SK-MEL-5 (cell line): ENCODE data around the genes FBXO34, CCDC198 and KIAA0586.

DNA sequence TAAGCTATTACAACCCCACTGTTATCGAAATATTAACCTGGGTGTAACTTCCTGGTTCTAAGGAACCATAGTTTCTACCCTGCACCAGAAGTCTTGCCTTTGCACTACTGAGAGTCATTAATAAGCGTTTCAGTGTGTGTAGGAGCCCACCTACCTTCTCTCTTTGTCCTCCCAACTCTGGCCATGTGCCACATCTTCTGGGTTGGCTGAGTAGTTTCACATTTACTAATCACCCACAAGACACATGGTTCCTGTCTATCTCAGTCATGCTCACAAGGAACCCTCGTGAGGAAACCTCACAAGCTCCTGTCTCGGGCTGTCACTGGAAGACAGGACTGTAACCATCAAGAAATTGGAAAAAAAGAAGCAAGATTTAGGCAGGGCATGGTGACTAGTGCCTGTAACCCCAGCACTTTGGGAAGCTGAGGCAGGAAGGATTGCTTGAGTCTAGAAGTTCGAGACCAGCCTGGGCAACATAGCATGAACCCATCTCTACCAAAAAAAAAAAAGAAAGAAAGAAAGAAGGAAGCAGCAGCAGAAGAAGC, 30.7 kb upstream of the LGALS3 start:
RAMPAGE:
- cytosol, long total RNA = no peak
- long total RNA = start-site peak on the minus strand centred at position 209 of the sequence, 60 bp wide, 45 and 21 reads in 2 replicates; start-site peak on the plus strand centred at position 311 of the sequence, 46 bp wide, 9 and 17 reads in 2 replicates
- nucleus, long total RNA = start-site peak on the minus strand centred at position 190 of the sequence, 109 bp wide, 21 and 7 reads in 2 replicates

DNA sequence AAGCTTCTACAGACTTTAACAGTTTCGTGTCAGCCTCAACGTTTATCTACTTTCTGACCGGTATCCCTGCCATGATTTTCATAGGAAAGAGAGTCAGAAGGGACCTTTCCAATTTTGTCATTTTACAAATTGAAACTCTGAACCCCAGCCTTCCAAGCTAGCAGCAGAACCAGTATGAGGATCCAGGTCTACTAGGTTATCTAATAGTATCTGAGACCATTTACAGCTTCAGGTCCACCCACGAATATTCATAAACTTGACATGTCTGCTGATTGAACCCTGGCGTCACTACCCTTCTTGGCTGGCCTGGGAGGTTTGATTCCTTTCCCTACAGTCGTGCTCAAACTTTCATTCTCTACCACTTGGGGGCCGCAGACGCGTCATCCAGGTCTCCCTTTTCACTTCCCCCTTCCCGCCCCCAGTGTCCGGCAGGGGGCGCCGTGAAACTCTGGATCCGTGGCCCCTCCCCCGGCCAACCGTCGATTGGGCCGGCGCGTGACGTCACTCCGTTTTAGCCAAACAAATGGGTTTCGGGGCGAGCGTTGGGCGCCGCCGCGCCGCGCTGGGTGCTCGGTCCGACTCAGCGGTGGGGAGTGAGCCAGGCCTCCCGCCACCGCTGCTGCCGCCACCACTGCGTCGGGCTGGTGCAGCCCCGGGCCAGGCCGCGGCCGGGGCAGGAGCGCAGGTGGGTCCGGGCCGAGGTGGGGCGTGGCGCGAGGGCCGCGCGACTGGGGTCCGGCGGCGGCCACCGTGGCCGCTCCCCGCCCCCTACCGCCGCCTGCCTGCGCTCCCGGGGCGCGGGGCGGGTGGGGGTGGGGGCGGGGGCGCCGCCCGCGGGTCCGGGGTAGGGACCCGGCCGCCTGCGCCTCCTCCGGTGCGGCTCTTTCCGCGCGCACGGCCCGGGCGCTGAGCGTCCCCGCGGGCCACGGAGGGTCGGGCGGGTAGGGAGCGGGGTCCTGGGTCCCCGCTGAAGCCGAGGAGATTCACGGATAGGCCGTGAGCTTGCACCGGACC, at the start of gene FBXO34:
Gene FBXO34, plus strand, starts transcription at position 569 of the 1,014 bp plus-strand sequence.
RAMPAGE:
- cytosol, long total RNA = no peak
- long total RNA = no peak
- nucleus, long total RNA = start-site peak on the plus strand centred at position 575 of the sequence, 20 bp wide, 5 and 6 reads in 2 replicates

DNA sequence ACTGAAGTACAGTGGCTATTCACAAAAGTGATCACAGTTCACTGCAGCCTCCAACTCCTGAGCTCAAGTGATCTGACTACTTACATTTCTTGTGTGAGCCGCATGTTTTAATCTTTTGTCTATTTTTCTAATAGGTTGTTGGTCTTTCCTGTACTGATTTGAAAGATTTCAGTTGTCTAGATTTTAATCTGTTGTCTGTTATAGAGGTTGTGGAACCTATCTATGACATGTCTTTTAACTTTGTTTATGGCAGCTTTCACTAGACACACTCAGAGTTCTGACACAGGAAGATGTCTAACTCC, 37.4 kb downstream of the ATG14 start:
RAMPAGE:
- cytosol, long total RNA = no peak
- long total RNA = no peak
- nucleus, long total RNA = no peak

GRCh38 chr14:55636315-55636818, 56.4 kb downstream of the KTN1 start:
RAMPAGE:
- cytosol, long total RNA = no peak
- long total RNA = no peak
- nucleus, long total RNA = no peak

RAMPAGE:
- cytosol, long total RNA = no peak
- long total RNA = no peak
- nucleus, long total RNA = no peak
Observed at GRCh38 chr14:55697416-55697855, 117.4 kb downstream of the KTN1 start.

DNA sequence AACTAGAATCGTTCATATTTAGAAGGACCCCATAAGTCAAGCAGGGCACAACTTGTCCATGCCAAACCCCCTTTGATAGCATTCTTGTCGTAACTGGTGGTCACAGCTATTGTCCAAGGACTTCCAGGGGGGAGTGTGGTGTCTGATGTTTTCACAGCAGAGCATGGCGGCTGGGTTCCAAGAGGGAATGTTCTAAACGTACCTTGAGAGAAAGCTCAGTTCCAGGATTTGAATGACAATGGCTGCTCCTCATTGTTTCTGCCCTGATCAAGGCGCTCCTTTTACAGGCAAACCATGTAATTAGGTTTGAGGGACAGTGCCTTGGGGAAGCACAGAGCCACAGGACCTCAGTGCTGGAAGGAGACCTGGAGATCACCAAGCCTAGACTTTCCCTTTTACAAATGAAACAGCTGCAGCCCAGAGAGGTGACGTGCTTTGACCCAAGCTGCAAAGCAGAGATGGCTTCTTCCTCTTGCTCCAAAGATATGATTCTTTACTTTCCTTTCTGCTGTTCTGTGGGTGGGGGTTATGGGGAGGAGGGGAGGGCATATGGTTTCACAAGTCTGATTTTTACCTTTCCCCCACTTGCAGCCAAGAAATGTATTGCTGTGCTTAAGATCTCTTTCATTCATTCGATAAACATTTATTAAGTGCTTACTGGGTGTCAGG, 172.7 kb downstream of the KTN1 start:
RAMPAGE:
- cytosol, long total RNA = no peak
- long total RNA = no peak
- nucleus, long total RNA = no peak

RAMPAGE:
- cytosol, long total RNA = no peak
- long total RNA = no peak
- nucleus, long total RNA = no peak
Observed at GRCh38 chr14:55806874-55807764, 227.1 kb downstream of the KTN1 start.

RAMPAGE:
- cytosol, long total RNA = no peak
- long total RNA = no peak
- nucleus, long total RNA = no peak
Observed at GRCh38 chr14:56209525-56210430, 91.6 kb downstream of the PELI2 start.

DNA sequence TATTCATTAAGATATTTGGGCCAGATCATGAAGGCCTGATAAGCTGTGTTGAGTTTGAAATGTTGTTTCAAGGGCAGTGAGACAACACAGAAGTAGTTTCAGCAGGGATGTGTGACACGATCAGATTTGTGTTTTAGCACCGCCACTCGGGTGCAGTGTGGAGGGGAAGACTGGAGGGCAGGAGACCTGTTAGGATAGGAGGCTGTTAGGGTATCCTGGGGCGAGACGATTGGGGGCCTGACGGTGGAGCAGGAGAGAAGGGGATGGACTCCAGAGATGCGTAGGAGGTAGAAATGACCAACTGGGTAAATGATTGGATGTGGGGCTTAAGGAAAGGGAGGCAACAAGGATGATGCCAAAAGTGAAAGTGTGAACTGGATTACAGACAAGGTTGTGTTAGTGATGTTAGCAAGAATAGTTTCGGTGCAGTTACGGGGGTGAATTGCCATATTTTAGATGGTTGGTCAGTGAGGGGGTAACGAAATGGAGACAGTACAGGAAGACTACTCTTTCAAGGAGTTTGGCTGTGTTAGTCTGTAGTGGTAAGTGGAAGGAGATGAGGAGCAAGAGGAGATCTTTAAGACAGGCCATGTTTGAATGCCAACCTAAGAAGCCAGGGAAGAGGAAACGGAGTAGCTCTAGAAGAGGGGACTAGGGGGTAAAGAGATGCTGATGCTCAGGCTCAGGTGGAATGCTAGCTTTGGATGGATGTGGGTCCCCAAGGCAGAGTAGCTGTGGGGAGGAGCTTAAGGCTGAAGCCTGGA, 122.0 kb downstream of the PELI2 start:
RAMPAGE:
- cytosol, long total RNA = no peak
- long total RNA = no peak
- nucleus, long total RNA = no peak

RAMPAGE:
- cytosol, long total RNA = no peak
- long total RNA = no peak
- nucleus, long total RNA = no peak
Observed at GRCh38 chr14:56297205-56298099, 179.2 kb downstream of the PELI2 start.

GRCh38 chr14:56589862-56590565, 10.4 kb downstream of the TMEM260 start:
RAMPAGE:
- cytosol, long total RNA = no peak
- long total RNA = no peak
- nucleus, long total RNA = no peak

GRCh38 chr14:56703874-56704303, 106.4 kb downstream of the OTX2 start:
RAMPAGE:
- cytosol, long total RNA = no peak
- long total RNA = no peak
- nucleus, long total RNA = no peak

DNA sequence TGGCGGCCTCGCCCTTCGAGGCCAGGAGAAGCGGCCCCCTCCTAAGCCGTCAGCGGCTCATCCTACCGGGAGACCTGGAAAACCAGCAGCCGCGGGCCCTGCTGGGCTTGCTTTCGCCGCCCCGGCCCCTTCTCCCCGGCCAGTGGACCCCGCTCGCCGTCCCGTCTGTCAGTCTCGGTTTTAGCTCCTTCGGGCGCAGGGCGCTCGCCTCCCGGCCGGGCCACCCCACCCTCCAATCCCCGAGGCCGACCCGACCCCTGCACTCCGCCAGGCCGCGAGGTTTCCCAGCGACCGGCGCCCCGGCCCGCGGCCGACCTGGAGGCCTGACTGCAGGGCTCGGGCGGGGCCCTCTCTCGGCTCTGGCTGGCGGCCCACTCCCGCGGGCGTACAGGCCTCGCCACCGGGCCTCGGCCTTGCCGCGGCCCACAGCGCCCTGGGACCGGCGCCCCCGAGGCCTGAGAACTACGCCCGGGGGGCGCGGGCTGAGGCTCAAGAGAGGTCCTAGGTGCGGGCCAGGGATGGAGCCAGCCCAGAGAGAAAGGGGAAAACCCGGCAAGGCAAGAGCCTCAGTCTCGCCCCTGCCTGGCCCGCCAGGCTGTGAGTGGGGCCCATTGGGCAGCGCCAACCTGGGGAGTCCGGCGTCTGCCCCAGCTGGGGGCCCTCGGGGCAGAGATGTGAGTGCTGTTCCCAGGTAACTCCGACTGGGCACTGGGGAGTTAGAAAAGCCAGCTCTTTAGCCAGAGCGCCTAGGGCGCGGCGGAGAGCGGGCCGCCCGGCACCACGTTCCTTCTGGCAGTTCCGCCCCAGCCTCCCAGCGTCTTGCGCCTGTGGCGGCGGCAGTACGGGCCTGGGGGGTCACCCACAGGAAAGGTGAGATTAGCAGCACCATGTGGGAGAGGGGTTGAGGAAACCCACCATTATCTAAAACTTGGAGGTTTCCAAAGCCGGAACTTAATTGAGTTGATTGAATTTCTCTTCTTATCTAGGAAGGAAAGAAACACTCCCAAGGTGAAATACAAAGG, 12.0 kb downstream of the OTX2 start:
RAMPAGE:
- cytosol, long total RNA = no peak
- long total RNA = no peak
- nucleus, long total RNA = no peak

RAMPAGE:
- cytosol, long total RNA = no peak
- long total RNA = no peak
- nucleus, long total RNA = no peak
Observed at GRCh38 chr14:56808189-56809546, 1.6 kb downstream of the OTX2 start.

DNA sequence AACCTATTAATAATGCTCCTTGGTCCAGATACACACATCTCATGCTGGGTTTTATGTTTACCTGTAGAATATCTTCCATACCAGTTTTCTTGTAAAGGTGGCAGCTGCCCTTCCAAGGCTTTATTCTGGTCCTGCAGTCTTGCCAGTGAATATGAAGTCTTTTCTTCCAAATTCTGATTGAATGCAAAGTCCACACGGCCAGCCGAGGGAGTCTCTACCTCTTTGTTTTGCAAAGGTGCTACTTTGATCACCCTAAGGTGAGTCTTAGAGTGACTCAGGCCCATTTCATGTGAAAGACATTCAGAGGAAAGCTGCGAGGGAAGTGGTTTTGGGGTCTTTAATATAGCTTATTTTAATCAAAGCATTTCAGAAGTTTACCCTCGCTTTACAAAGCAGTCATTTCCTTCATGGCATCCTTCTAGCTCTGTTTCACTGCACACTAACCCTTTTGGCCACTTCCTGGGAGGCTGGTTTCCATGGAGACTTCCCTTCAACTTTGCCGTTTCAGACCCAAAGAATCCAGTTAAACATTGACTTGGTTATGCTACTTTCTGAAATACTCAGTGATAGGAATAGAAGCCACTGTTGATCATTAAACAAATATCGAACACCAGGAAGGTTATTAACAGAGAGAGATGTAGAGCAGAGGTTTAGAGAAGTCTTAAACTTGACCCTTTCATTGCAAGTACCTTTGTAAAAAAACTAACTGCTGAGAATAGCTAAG, at the start of gene CCDC198:
Gene CCDC198, minus strand, starts transcription at position 426 of the 724 bp plus-strand sequence.
RAMPAGE:
- cytosol, long total RNA = no peak
- long total RNA = no peak
- nucleus, long total RNA = no peak

DNA sequence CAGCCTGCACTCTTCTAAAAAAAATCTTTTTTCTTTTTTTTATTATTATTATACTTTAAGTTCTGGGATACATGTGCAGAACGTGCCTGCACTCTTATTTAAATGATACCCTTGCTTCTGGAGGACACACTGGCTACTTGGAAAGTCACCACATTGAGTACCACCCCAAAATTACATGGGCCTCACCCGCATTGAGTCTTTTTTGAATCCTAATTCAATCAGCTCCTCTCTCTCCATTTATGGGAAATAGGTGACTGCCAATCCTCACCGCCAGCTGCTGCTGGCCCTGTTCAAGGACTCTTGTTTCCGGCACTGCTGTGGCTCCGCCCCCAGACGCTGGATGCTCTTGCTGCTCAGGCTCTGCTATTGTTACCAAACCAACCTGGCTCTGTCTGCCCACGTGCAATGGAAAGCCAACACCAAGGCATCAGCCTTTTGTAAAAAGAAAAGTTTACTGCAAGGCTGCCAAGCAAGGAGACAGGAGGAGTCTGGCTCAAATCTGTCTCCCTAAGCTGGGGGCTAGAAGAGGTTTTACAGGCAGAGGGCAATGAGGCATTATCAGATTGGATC, 116.9 kb upstream of the SLC35F4 start:
RAMPAGE:
- cytosol, long total RNA = no peak
- long total RNA = no peak
- nucleus, long total RNA = no peak

DNA sequence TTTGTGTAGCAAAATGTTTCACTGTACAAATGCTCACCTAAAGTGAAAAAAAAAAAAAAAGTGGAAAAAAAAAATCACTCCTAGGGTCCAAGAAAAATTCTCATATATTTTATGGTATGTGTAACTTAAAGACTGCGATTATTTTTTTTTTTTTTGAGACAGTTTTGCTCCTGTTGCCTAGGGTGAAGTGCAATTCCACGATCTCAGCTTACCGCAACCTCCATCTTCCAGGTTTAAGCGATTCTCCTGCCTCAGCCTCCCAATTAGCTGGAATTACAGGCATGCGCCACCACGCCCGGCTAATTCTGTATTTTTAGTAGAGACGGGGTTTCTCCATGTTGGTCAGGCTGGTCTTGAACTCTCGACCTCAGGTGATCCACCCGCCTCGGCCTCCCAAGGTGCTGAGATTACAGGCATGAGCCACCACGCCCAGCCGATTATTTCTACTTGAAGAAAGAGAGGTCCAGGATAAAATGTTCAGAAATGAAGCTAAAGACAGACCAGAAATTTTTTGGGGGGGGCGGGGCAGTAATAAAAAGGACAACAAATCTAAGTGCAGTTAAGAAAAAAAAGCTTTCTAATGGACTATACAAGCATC, 5.2 kb upstream of the ARID4A start:
RAMPAGE:
- cytosol, long total RNA = no peak
- long total RNA = no peak
- nucleus, long total RNA = no peak

DNA sequence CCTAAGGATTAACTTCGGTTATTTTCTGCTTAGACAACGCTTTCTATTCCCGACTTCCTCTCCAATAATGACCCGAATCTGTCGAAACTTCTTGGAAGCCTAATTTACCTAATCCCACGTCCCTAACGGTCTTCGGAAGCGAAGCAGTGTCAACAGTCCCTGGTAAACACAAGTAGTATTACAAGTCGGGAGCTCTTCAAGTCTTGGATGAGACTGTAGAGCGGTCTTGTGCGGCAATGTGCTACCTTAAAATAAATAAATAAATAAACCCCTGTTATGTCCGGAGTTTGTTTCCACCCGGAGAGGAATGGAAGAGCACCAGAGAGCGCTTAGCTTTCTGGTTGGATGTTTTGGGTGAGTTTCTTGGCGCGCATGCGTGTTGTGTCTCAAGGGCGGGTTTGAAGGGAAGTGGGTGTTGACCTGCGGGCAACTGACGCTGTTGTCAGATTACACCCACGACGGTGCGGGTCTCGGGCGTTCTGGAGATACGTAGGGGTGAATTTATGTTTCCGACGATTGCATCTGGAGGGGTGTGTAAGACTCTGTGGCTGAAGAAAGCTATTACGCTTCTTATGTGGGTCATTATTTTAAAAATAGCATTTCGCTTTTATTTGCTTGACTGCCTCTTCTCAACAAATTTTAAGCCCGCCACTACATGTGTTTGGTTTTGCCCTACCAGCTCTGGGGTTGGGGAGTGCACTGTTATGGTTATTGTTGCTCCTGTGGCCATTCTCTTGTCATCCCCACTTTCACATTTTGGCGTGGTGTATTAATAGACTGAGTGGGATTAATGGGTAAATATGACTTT, at the start of gene KIAA0586:
Gene KIAA0586, plus strand, starts transcription at position 436 of the 808 bp plus-strand sequence.
RAMPAGE:
- cytosol, long total RNA = start-site peak on the plus strand centred at position 448 of the sequence, 90 bp wide, 66 and 26 reads in 2 replicates
- long total RNA = start-site peak on the plus strand centred at position 458 of the sequence, 94 bp wide, 40 and 35 reads in 2 replicates
- nucleus, long total RNA = start-site peak on the plus strand centred at position 463 of the sequence, 105 bp wide, 197 and 52 reads in 2 replicates

DNA sequence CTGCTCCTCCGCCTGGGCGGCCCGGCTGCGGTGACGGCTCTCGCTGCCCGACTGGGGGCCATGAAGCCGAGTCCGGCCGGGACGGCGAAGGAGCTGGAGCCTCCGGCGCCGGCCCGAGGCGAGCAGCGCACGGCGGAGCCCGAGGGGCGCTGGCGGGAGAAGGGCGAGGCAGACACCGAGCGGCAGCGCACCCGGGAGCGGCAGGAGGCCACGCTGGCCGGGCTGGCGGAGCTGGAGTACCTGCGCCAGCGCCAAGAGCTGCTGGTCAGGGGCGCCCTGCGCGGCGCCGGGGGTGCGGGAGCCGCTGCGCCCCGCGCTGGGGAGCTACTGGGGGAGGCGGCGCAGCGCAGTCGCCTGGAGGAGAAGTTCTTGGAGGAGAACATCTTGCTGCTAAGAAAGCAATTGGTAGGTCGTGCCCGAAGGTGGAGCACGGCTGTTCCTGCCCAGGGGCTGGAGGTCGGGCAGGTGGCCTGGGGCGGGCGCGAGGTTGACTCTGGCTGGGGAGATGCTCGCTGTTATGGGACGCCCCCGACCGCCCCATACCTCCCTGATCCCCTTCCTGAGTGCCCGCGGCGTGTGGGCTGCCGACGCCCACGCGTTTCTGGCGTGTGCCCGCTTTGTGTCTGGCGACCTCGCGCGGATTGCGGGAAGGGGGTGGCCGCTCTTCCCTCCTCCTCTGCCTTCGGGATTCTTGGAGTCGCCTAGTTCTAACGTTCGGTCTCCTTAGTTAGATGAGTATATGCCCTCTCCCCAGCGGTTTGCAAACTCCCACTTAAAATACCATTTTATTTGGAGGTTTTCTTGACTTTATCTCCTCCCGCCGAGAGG, 595 bp downstream of the DACT1 start:
RAMPAGE:
- cytosol, long total RNA = no peak
- long total RNA = no peak
- nucleus, long total RNA = no peak

RAMPAGE:
- cytosol, long total RNA = no peak
- long total RNA = no peak
- nucleus, long total RNA = no peak
Observed at GRCh38 chr14:59282223-59282846, 93.9 kb downstream of the DAAM1 start.